AG09309 (cell line): ENCODE measurements around a stretch of chr2.

- RRBS: no CpG with 5 or more reads among the region's 5 CpGs
Observed at GRCh38 chr2:127109345-127109693, 2.4 kb upstream of the BIN1 start.

DNA sequence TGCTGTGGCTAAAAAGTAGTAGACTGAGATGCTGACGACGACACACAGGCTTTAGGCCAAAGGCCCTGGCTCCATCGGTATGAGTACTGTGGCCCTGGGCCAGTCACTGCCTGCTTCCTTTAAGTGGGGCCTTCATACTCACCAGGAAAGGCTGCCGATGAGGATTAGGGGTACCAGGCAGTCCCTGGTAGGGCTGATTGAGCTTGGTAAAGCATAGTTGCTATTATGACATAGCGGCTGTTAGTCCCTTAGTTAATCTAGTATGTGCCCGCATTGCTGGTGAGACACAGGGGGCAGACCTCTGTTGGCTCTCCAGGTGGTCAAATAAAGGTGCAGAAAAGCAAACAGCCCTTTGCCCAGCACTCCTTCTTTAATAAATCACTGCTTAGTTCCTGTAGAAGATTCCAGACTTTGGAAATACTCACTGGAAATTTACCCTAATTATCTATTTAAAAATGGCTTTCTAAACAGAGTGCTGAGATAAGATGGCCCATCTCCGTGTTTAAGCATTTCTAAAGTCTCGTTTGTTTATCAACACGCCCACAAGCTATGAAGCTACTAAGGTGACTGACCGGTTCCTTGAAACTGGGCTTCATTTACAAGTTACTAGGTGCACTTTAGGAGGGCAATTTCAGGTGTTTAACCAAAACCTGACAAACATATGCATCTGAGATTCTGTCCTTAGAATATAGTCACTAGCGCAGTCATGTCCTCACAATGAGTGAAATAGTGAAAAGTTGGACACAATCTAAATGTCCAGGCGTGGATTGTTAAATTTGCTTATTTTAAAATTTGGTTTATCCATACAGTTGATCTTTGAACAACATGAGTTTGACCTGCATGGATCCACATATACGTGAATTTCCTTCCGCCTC is 8.7 kb upstream of the BIN1 start:
- RRBS: no CpG with 5 or more reads among the region's 14 CpGs

DNA sequence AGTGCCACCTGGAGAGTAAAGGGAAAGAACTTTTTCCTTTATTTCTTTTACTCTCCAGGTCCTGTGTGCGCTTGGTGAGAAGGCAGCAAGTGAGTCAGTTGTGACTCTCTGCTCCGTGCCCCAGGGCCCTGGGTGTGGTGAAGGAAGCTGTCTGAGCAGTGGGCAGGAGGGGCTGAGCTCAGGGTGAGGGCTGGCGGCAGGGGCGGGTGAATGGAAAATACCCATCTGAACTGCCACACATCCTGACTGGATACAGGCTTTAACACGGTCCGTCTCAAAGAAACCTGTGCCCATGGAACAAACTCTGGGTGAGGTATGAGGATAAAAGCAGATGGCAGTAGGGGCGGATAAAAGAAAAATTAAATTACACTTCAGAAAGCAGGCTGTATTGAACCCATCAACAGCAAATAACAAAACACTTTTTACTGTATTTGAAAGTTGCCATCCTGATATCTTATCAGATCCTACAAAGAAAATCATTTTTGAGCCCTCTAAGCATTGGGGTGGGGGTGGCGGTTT is 2.1 kb downstream of the CYP27C1 start:
- RRBS: no CpG with 5 or more reads among the region's 8 CpGs

GRCh38 chr2:127319775-127320077 is 25.8 kb upstream of the ERCC3 start:
- RRBS: no CpG with 5 or more reads among the region's 4 CpGs

DNA sequence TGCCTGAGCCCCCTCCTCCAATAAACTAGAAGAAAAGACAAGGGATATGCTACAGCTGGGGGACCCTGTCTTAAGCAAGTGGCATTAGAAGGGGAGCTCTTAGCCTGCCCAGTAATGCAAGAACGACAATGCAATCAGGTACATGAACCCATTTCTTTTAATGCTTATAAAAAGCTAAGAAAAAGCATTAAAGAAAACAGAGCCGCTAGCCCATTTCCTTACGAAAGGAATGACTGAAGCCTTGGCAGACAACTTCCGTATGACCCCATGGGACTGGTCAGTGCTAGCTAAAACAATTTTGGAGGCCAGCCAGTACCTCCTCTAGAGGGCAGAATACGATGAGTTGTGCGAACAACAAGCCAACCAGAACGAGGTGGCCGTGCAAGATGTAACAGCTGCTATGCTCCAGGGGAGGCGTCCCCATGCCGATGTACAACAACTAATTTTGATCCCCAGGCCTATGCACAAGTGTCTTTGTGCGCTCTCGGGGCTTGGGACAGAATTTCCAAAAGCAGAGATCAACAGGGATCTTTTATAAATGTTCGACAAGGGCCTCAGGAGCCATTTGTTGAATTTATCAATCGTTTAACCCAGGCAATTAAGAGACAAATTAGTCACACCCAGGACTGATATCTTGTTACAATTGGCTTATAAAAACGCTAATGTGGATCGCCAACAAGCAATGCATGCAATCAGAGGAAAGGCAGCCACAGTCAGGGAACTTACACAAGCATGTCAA is 16.7 kb downstream of the MAP3K2 start:
- RRBS: no CpG with 5 or more reads among the region's 16 CpGs

GRCh38 chr2:127388407-127388903 is 680 bp upstream of the MAP3K2 start:
- RRBS: no CpG with 5 or more reads among the region's 7 CpGs

DNA sequence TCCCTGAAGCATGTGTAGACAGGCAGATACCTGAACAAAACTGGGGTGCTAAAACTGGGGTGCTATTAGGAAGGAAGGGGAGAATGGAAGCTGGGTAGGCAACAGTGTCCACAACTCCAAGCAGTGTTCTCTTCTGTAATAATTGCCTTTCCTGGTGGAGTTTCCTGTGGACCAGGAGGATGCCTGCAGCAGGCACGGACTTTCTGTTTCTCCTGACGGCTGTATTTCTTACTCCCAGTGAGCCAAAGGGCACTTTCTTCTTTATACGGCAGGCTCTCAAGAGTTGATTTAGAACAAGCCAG is 13.1 kb upstream of the PROC start:
- RRBS: no CpG with 5 or more reads among the region's 3 CpGs

- RRBS: 71% methylated on average over 4 of the region's 9 CpGs
Observed at GRCh38 chr2:127419889-127420384, 1.7 kb downstream of the PROC start.

- RRBS: no CpG with 5 or more reads among the region's 7 CpGs
Observed at GRCh38 chr2:127649661-127650090, 3.7 kb downstream of the GPR17 start.

- RRBS: 54% methylated on average over 2 of the region's 28 CpGs
Observed at GRCh38 chr2:127650151-127651031, 4.4 kb downstream of the GPR17 start.

DNA sequence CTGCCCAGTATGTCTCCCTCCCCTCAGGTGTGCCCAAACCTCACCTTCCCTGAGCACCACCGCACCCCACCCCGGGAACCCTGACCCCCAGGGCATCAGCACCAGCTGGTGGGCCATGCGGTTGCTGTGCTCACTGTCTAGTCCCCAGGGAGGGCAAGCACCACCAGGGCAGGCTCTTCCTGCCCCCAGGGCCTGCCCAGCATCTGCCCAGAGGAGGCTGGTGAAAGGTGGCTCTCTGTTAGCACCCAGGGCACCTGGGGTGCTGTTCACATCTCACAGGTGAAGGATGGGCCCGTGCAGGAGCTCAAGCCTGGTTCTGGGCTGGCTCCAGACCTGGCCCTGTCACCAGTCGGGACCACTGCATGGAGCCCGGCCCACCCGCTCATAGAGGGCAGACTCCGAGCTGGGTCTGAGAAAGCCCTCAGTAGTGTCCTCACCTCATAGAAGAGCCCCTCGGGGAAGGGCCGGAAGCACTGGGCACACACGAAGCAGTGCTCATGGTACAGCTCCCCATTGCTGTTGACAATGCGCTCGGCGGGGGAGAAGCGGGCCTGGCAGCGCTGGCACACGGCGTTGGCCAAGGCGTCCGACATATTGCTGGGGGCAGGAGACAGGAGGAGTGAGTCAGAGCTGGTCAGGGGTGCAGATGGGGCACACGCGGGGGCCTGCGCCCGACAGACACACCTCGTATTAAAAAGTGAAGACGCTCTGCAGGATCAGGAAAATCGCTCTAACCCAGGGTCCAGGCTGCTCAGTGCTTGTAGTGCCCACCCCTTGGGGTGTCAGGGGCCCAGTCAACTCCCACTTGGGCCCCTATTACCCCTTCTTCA is 11.2 kb downstream of the GPR17 start:
- RRBS: no CpG with 5 or more reads among the region's 27 CpGs

GRCh38 chr2:127665429-127665790 is 9.9 kb downstream of the LIMS2 start:
- RRBS: no CpG with 5 or more reads among the region's 5 CpGs

- RRBS: no CpG with 5 or more reads among the region's 11 CpGs
Observed at GRCh38 chr2:127671660-127672313, 3.5 kb downstream of the LIMS2 start.

- RRBS: no CpG with 5 or more reads among the region's 9 CpGs
Observed at GRCh38 chr2:127762907-127763632, 47.9 kb downstream of the WDR33 start.

DNA sequence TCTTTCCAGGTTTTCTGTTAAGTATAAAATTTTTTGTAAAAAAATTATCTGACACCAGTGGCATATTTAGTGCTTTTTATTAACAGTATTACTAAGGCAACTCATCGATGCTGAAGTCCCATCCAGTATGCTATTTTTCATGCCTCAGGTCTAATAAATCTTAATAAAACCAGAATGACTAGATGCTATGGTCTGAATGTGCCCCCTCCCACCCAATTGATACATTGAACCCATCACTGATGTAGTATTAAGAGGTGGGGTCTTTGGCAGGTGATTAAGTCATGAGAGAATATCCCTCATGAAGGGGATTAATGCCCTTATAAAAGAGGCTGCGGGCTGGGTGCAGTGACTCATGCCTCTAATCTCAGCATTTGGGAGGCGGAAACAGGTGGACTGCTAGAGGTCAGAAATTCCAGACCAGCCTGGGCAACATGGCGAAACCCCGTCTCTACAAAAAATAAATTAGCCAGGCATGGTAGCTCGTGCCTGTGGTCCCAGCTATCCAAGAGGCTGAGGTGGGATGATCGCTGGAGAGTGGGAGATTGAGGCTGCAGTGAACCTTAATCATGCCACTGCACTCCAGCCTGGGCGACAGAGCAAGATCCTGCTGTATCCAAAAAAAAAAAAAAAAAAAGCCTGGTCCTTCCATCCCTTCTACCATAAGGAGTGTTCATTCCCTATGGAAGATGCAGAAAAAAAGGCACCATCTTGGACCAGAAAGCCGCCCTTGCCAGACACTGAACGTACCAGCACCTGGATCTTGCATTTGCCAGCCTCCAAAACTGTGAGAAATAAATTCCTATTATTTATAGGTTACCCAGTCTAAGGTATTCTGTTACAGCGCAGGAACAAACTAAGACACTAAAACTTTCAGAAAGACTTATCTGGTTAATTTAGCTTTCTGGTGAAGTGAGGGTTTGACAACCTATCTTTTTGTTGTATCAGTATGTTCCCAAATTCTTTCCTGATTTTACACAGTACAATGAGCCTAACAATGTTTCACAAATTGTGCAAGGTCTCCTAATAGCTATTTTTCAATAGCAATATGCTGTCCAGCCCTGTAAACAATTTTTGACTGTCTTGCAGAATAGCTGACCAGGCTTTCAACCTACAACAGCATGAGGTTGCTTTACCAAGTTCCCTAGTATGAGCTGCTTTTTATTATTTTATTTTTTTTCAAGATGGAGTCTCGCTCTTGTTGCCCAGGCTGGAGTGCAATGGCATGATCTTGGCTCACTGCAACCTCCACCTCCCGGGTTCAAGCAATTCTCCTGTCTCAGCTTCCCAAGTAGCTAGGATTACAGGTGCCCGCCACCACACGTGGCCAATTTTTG is 14.0 kb downstream of the POLR2D start:
- RRBS: no CpG with 5 or more reads among the region's 15 CpGs

GRCh38 chr2:127847606-127848396 is 10.2 kb downstream of the POLR2D start:
- RRBS: no CpG with 5 or more reads among the region's 10 CpGs

DNA sequence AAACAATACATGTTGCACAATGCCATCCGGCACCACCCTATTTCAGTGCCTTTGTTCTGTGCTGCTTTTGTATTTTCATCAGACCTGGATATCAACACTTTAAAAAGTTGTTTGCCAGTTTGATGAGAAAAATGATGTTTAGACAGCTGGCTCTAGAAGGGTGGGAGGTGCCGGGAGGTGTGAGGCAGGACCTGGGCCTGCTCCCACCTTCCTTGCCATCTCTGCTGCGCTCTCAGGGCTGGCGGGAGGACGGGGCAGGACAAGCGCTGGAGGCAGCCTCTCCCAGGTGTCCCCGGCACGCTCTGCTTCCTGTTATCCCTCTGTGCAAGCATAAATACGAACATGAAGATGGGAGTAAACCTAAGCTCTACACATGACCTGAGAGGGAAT is 103.7 kb downstream of the HS6ST1 start:
- RRBS: no CpG with 5 or more reads among the region's 9 CpGs

DNA sequence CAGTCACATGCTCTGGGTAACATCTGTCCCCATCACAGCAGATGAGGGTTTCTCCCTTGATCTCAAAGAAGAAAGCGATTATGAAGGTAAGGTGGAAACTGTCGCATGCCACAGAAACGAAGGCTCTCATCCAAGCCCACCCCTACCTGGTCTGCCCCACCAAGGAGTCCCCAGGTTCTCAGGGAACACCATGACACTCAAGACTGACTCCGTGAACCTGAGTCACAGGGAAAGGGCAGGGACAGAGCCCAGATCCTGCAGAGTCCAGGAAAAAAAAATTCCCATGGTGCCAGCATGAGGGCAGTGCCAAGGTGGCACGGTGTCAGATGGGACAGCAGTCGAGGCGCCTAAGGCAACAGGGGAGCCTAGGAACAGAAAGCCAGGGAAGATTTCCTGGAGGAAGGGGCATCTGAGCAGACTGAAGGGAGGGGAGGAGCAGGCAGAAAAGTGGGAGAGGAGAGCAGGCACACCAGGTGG is 4.5 kb downstream of the HS6ST1 start:
- RRBS: no CpG with 5 or more reads among the region's 7 CpGs

DNA sequence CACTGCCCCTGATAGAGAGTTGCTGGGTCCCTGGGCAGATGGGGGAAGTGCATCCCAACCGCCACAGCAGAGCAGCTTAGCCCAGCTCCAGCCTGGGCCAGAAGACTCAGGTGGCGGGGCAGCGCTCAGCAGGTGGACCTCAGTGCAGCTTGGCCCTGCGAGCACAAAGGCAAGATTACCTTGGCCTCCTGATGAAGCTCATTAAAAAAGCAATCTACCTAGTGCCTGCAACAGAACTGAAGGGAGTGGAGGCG is 3.1 kb downstream of the HS6ST1 start:
- RRBS: no CpG with 5 or more reads among the region's 5 CpGs

GRCh38 chr2:128321535-128322792 is 3.3 kb upstream of the HS6ST1 start:
- RRBS: 3% methylated on average over 47 of the region's 105 CpGs